Smooth muscle cell (in vitro differentiated cells): ENCODE measurements around the gene NR2F2.

GRCh38 chr15:93070092-93070514, 18.9 kb downstream of the RGMA start:
- RAMPAGE, long total RNA: no peak

GRCh38 chr15:93087691-93088301, 1.2 kb downstream of the RGMA start:
- RAMPAGE, long total RNA: no peak

DNA sequence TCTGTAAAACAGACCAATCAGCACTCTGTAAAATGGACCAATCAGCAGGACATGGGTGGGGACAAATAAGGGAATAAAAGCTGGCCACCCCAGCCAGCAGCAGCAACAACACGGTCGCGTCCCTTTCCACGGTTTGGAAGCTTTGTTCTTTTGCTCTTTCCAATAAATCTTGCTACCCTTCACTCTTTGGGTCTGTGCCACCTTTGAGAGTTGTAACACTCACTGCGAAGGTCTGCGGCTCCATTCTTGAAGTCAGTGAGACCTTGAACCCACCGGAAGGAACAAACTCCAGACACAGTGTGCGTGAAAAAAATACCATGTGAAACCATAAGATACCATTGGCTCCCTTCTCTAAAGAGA, 465.7 kb upstream of the RGMA start:
- RAMPAGE, long total RNA: no peak

- RAMPAGE, long total RNA: no peak
Observed at GRCh38 chr15:94119229-94119883, 112.0 kb upstream of the MCTP2 start.

DNA sequence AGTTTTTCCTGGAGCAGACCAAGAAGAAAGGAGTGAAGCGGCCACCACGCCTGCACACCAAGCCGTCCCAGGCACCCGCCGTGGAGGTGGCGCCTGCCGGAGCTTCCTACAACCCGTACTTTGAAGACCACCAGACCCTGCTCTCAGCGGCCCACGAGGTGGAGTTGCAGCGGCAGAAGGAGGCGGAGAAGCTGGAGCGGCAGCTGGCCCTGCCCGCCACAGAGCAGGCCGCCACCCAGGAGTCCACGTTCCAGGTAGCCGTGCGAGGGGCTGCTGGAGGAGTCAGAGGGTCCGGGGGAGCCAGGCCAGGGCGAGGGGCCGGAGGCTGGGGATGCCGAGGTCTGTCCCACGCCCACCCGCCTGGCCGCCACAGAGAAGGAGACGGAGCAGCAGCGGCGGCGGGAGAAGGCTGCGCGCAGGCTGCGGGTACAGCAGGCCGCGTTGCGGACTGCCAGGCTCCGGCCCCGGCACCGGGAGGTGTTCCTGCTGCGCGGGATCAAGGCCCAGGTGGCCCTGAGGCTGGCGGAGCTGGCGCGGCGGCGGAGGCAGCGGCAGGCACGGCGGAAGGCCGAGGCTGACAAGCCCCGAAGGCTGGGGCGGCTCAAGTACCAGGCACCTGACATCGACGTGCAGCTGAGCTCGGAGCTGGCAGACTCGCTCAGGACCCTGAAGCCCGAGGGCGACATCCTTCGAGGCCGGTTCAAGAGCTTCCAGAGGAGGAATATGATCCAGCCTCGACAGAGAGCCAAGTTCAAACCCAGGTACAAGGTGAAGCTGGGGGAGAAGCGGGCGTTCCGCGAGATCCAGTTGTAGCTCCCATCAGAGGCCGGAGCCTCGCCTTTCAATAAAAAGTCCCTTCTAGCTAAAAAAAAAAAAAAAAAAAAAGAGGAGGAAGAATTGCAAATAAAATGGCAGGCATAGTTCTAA, 625.0 kb downstream of the MCTP2 start:
- RAMPAGE, long total RNA: no peak

GRCh38 chr15:95267351-95268000, 1036.1 kb downstream of the MCTP2 start:
- RAMPAGE, long total RNA: no peak

DNA sequence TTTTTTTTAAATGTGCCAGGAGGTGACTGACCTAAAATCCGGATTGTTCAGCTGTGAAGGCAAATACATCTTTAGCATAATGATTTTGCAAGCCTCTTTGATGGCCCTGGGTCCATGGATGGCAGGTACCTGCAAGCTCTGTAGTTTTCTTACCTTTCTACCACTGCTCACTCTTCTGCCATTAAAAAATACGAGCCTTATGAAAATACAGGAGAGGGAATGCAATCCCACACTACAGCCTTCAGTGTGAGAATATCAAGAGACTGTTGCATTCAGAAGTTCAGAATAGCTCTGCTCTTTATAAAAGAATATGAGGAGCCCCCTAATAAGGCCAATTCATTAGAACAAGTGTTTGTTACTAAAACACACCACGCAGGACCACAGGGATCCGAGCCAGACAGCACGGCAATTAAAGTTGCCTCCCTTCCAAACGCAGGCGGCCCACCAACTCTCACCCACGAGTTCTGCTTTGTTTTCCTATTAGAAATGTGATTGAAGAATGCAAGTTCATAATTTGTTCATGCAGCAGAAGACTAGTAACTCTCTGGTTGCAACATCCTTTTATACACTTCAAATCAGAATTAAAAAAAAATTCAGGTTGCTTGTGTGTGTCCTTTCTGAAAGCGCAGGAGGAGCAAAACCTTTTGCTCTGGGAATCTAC, 1044.3 kb upstream of the NR2F2 start:
- RAMPAGE, long total RNA: no peak

- RAMPAGE, long total RNA: no peak
Observed at GRCh38 chr15:95326446-95327536, 1003.7 kb upstream of the NR2F2 start.

DNA sequence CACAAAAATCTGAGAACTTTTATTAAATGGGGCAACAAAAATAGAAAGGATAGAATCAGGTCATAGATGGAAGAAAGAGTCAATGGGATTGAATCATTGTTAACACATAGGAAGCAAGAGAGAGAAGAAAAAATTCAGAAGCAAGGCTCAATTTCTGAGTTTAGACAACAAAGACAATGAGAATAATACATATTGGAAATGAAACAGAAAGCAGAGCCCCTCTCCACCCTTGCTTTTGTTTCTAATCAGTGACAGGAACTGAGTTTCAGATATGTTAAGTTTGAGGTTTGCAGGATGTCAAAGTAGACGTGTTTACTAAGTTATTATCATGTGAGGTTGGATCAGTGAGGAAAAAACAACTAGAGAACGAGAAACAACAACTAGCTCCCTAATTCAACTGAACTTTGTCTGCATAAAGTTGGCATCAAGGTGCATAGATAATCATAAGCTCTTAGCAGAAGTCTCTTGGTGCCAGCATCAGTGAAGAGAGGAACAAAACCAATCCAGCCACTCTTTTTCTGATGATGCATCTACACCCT, 491.2 kb upstream of the NR2F2 start:
- RAMPAGE, long total RNA: no peak

GRCh38 chr15:96052699-96053167, 277.8 kb upstream of the NR2F2 start:
- RAMPAGE, long total RNA: no peak

- RAMPAGE, long total RNA: no peak
Observed at GRCh38 chr15:96118927-96119212, 211.6 kb upstream of the NR2F2 start.

DNA sequence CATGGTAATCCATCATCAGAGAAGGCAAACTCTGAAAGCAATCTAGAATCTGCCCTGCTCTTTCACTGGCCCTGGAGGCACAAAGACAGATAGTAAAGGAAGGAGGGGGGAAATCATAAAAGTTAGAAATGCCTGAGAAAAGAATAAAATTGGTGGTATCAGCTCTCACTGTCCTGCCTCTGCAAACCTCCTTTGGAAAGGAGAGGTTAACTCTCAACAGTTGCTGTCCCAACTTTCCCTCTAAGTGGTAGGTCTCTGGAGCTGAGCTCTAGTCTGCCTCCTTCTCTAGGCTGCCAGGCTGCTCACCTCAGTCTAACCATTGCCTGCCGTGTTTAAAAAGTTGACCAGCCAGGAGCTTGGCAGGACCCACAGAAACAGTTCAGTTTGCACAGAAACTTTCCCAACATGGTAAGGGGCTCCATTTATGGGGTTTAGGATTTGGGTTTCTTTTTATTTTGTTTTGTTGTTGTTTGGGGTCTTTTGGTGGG, 13.3 kb upstream of the NR2F2 start:
- RAMPAGE, long total RNA: no peak

- RAMPAGE, long total RNA: no peak
Observed at GRCh38 chr15:96320601-96320988, 9.9 kb upstream of the NR2F2 start.

DNA sequence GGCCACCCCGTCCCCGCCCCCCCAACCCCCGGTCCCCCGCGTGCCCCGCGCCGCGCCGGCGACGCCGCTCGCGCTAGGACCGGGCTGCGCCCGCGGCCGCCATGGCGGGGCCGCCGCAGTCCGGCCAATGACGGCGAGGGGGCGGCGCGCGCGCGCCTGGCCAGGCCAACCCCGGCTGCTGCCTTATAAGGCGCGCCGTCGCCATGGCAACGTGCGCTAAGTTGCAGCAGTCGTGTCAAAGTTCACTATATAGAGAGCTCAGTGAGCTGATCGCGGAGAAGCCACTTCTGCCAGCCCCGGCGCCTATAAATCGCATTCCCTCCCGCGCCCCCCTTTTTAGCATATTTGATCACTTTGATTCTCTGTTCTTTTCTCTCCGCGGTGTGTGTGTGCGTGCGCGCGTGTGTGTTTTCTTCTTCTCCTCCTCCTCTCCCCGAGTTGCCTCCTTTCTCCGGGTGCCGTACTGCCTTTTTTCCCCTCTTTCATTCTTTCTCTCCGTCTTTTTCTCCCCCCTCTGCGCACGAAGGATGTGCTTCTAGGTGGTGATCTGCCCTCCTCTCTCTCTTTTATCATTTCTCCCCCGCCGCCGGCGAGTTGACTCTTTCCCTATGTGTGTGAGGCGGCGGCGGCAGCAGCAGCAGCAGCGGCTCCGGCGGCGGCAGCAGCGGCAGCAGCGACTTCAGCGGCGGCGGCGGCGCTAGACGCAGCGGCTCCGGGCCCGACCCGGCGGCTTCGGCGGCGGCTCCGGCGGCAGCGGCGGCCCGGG, at the start of gene NR2F2:
TSS of gene NR2F2 (plus strand) at position 276 of the 766 bp plus-strand sequence.
- RAMPAGE, long total RNA: no peak

DNA sequence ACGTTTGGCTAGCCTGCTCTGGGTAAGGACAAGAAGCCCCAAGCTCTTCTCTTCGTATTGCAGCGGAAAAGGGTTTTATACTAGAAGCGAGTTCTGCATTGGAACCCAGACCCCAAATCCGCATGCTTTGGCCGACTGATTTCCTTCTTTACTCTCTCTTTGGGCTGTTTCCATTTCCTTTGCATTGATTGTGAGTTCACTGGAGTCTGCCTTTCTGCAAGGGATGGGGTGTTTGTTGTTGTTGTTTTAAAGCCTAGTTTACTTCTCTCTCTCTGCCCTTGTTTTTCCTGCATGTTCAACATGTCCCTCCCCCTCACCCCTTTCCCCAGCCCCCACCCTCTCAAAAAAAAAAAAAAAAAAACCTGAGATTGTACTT, 2.1 kb downstream of the NR2F2 start:
- RAMPAGE, long total RNA: no peak

DNA sequence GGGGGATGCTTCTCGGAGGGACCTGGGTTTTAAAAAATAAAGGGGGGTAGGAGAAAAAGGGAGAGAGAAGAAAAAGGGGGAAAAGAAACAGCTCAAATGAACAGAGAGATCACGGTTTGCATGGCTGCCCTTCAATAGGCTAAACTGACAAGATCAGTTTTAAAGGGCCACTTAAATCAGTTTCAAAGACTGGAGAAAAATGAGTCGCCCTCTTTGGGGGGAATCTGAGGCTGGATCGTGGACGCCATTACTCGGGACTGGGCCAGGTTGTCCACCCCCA, 6.1 kb downstream of the NR2F2 start:
- RAMPAGE, long total RNA: no peak

GRCh38 chr15:96343790-96344813, 13.6 kb downstream of the NR2F2 start:
- RAMPAGE, long total RNA: no peak

DNA sequence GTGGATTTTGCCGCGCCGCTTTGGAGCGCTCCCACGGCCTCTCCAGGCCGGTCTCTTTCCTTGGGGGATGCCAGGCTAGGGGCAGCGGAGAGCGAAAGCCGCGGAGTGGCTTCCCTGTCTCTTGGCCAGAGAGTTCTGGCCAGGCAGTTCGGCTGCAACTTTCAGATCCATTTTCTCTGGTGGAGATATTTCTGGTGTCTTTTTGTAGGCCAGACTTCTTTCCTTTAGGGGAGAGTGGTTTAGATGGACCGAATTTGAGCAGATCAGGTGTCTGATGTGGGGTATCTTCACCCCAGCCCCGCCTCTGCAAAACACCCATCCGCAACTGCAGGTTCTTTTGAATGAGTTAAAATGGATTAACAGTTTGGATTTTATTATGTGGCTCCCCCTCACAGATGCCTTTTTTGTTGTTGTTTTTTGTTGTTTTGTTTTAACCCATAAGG, 15.6 kb downstream of the NR2F2 start:
- RAMPAGE, long total RNA: no peak

DNA sequence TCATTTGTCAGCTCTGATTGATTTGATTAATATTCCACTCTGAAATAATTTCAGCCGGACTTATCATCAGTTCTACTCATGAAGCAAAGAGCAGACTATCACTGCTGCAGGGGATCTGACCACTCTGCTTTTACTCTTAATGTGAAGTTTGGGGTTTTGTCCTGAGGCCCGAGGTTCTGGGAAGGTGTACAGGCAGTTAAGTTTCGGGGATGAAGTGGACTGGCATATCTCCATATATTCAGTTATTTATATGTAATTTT, 19.9 kb downstream of the NR2F2 start:
- RAMPAGE, long total RNA: no peak

GRCh38 chr15:96353524-96353702, 22.9 kb downstream of the NR2F2 start:
- RAMPAGE, long total RNA: no peak